ENCODE results near the genes IQSEC3, SLC6A12 and KDM5A.

DNA sequence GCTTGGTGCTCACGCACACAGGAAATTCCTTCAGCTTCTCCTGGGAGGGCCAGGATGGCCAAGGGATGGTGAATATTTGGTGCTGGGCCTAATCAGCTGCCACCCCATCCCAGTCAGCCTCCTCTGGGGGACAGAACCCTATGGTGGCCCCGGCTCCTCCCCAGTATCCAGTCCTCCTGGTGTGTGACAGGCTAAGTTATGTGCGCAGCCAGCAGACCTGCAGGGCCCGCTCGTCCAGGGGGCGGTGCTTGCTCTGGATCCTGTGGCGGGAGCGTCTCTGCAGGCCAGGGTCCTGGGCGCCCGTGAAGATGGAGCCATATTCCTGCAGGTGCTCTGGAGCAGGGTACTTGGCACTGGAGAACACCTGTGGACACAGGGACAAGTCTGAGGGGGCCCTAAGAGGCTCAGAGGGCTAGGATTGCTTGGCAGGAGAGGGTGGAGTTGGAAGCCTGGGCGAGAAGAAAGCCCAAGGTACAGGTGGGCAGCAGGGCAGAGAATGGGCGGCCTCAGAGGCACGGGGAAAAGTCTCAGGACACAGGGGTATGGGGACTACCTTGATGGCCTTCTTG, 48.7 kb upstream of the IQSEC3 start:
- RAMPAGE, long total RNA, result no peak
- RRBS, result no CpG with 5 or more reads among the region's 13 CpGs

GRCh38 chr12:19103-19457, 47.5 kb upstream of the IQSEC3 start:
- RAMPAGE, long total RNA, result no peak
- RRBS, result no CpG with 5 or more reads among the region's 15 CpGs

DNA sequence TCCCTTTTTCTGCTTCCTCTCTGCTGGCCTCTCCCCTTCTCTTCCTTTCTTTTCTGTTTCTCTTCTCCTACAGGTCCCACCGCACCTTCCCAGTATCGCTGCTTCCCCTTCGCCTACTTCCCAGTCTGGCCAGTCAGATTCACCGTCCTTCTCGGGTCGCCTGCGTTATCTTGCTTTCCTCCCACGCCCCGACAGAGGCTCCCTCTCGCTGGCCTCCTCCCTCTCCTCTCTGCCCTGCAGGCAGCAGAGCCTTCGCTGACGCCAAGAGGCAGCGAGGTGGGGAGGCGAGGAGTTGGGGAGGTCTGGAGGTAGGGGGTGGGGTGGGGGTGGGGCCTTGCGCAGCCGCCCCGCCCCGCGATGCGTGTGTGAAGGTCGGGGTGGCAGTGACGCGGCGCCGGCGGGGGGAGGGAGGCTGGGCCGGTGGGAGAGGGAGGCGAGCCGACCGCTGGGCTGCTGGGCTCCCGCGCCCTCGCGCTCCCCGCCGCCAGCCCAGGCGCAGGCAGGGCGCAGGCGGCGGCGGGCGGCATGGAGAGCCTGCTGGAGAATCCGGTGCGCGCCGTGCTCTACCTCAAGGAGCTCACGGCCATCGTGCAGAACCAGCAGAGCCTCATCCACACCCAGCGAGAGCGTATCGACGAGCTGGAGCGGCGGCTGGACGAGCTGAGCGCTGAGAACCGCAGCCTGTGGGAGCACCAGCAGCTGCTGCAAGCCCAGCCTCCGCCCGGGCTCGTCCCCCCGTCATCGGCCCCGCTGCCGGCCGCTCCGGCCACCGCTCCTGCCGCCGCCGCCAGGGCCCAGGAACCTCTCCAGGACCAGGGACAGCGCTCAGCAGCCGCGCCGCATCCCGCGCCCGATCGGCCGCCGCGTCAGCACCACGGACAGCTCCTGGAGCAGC, at the start of gene IQSEC3:
Gene IQSEC3 (plus strand): TSS at position 410 of the 895 bp plus-strand sequence.
- RAMPAGE, long total RNA, result no peak
- RRBS, result no CpG with 5 or more reads among the region's 82 CpGs

GRCh38 chr12:111672-112260, 45.2 kb downstream of the IQSEC3 start:
- RAMPAGE, long total RNA, result no peak
- RRBS, result no CpG with 5 or more reads among the region's 8 CpGs

GRCh38 chr12:172166-172654, 41.7 kb downstream of the SLC6A12 start:
- RAMPAGE, long total RNA, result no peak
- RRBS, result 33% methylated on average over 1 of the region's 10 CpGs

DNA sequence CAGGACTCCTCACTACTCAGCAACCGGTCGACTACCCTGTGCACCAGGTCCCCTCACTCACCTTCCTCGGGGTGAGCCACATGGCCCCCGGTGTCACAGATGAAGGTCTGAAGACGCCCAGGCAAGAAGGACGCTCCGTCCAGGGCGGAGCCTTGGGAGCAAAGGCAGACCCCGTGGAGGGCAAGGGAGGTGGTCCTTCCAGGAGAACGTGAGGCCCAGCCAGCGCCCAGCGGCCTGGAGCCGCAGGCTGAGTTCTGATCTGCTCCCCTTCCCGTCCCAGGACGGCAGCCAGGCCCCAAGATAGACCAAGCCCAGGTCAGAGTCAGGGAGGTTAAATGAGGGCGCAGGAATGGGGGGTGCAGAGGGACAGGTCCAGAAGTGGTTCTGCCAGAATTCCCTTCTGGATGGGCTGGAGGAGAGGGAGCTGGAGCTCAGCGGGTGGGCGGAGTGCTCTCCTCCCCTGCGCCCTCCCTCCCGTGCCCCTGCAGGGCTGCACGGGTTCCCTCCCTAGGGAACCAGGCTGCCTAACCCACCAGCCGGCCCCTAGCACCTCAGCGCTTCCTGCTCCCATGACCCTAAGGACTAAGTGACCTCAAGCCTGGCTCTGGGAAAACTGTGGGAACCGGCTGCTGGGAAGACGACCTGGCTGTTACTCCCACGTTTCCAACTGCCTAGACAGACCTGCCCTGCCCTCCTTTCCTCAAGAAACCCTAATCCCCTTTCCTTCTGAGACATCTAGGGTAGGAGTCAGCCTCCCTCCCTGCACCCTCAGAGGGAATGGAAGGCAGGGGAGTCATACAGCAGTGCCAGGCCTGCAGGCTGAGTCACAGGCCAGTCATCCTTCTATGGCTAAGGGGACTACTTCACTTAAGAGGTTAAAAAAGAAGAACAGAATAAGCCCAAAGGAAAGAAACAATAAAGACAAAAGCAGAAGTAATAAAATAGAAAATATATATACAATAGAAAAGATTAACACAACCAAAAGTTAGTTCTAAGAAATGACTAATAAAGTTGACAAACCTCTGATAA, 31.6 kb downstream of the SLC6A12 start:
- RAMPAGE, long total RNA, result no peak
- RRBS, result 79% methylated on average over 5 of the region's 26 CpGs

GRCh38 chr12:210270-210849, 3.6 kb downstream of the SLC6A12 start:
- RAMPAGE, long total RNA, result no peak
- RRBS, result no CpG with 5 or more reads among the region's 12 CpGs

- RAMPAGE, long total RNA, result no peak
- RRBS, result 10% methylated on average over 2 of the region's 11 CpGs
Observed at GRCh38 chr12:213937-214494, at the start of gene SLC6A12. SLC6A12 (minus strand) TSS chr12:214157.

GRCh38 chr12:237326-237893, 23.5 kb upstream of the SLC6A12 start:
- RAMPAGE, long total RNA, result no peak
- RRBS, result no CpG with 5 or more reads among the region's 6 CpGs

DNA sequence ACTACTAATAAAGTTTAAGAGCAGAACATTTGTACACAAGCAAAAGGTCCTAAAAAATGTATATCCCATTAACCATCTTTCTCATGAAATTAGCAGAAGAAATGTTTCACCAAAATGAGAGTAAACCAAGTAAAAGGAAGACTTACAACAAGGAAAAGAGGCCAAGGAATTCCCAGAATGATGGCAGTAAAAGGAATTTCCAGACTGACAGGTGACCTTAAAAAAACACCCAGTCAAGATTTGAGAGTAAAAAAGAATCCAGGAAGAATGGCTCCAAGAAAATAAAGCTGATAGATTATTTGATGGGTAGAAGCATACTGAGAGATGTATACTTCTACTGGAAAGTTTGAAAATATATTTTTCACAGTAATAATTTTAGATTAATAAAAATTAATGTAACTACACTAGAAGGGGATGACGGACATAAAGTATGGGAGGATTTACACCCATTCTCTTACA, 11.5 kb downstream of the KDM5A start:
- RAMPAGE, long total RNA, result no peak
- RRBS, result no CpG with 5 or more reads among the region's 1 CpG

- RAMPAGE, long total RNA, result start-site peak on the minus strand at chr12:389247-389320, 119 and 129 reads in 2 replicates; start-site peak on the minus strand at chr12:389535-389605, 100 and 58 reads in 2 replicates
- RRBS, result 1% methylated on average over 9 of the region's 50 CpGs
Observed at GRCh38 chr12:389151-389869, at the start of gene KDM5A. KDM5A (minus strand) TSS chr12:389320.

DNA sequence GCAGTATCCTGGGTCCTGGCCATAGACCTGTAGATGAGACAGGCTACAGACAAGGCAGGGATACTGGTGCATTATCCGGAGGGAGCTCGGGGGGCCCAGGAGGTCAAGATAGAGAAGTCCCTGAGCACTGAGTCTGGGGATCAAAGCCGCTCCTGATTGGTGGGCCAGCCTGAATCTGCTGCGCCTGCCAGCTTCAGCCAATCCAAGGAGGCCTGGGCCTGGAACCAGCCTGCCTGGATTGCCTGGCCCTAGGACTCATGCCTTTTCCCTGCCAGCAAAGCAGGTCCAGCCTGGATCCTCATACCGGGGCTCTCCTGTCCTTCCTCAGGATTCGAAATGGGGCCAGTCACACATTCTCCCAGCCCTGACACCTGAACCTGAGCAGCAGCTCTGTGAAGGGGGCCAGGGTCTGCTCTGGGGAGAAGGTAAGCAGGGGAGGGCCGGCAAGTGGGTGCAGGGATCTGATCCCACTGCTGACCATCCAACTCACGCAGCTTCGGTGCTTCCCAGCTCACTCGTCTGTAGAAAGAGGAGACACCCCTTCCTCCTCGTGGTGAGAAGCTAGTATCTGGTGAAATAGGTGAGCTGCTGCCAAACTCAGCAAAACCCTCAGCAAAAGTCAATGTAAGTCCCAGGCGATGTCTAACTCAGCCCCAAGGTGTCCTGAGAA, 81.9 kb downstream of the NINJ2 start:
- RAMPAGE, long total RNA, result no peak
- RRBS, result no CpG with 5 or more reads among the region's 12 CpGs

DNA sequence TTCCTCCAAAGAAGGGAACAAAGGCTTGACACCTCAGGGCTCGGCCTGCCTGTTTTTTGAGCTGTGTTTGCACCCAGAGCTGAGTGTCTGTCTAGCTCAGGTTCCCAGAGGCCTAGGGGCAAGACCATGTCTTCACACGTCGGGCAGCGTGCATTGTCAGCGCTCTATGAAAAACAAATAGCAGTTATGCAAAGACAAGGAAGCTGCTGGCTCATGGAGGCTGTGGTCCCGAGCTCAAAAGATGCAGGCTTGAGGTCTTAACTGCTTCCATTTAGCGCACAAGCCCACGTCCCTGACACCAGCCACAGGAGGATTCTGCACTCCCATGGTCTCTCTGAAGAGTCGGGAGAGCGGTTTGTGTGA, 48.6 kb downstream of the NINJ2 start:
- RAMPAGE, long total RNA, result no peak
- RRBS, result no CpG with 5 or more reads among the region's 10 CpGs

DNA sequence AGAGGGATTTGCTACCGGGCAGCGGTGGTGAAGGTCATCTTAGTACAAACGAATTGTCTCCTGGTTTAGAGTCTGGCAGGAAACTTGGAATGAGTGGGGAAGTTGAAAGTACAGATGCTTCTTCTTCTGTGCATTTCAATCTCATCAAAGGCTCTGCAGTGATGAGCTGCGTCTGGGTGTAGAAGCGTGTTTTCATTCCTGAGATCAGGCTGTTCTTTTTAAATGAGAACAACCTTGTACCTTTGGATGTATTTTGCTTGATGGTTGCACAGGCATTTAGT, 2.1 kb downstream of the WNK1 start:
- RAMPAGE, long total RNA, result no peak
- RRBS, result no CpG with 5 or more reads among the region's 5 CpGs

GRCh38 chr12:829950-830418, 77.6 kb downstream of the WNK1 start:
- RAMPAGE, long total RNA, result no peak
- RRBS, result no CpG with 5 or more reads among the region's 9 CpGs

DNA sequence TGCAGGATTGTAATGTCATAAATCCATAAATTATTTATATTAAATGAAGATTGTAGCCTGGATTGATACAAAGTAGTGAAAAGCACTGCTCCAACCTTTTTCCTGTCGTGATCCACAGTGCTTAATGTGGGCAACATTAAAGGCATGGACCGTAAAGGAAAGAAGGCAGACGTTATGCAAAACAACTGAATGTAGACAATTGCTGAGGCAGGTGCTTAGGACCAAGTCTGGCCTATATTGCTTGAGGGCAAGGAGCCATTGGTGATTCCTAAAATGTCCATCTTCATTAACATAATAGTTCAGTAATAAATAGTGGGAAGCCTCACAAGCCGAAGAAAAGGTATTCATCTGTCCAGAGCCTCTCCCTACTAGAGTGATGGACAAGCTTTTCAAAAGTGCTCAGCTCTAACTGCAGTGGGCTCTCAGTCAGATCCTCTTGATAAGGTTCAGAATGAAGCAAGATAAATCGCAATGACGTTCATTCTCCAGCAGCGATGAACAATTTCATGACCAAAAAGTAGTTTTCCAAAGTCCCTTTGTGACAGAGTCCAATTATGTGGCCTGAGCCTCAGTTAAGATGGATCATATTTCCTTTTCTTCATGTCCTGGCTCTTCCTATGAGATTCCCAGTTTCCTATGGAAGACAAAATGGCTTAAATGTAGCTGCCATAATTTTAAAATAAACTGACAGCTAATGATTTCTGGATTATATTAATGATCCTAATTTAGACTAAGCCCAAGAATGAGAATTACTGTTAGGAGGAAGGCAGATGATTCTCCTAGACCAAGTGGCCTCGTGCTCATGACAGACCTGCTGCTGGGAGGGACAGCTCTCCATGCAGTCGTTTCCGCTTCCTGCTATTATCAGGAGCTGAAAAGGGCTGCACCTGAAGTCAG, 36.4 kb downstream of the RAD52 start:
- RAMPAGE, long total RNA, result no peak
- RRBS, result no CpG with 5 or more reads among the region's 10 CpGs

DNA sequence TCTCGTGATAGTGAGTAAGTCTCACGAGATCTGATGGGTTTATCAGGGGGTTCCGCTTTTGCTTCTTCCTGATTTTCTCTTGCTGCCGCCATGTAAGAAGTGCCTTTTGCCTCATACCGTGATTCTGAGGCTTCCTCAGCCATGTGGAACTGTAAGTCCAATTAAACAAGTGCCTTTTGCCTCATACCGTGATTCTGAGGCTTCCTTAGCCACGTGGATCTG, 89.5 kb downstream of the ERC1 start:
- RAMPAGE, long total RNA, result no peak
- RRBS, result no CpG with 5 or more reads among the region's 7 CpGs

- RAMPAGE, long total RNA, result no peak
- RRBS, result no CpG with 5 or more reads among the region's 1 CpG
Observed at GRCh38 chr12:1183012-1183498, 192.0 kb downstream of the ERC1 start.

DNA sequence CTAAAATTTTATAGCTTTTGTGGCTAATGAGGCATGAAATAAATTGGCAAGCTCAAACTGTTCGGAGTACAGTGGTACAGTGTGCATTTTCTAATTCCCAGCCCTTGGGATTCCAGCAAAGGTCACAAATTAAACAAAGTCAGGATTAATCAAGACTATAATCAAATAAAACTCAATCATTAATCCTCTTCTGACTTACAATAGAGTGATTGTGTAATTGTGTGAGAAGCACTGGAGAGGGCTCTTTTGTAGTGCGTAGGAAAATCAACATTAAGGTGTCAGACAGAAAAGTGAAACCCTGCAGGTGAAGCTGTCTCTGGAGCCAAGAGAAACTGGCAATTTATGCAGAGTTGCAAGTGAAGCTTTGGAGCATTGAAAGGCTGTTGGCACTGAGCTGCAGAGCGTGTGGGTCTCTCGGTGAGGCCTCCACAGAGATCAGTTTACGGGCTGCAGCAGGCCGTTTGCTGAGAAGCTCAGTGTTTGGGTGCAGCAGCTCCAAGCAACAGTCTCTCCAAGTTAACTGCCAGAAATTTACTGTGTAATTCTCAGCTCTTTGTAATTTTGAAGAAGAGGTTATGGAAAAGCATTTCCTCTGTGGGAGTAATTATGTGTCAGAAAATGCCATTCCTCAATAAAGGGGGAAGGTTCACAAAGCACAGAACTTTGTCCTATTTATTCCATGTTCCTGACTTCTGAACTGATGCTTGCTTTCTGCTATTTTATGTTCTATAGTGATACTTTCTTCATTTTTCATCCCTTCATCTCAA, 275.8 kb downstream of the FBXL14 start:
- RAMPAGE, long total RNA, result no peak
- RRBS, result no CpG with 5 or more reads among the region's 6 CpGs

DNA sequence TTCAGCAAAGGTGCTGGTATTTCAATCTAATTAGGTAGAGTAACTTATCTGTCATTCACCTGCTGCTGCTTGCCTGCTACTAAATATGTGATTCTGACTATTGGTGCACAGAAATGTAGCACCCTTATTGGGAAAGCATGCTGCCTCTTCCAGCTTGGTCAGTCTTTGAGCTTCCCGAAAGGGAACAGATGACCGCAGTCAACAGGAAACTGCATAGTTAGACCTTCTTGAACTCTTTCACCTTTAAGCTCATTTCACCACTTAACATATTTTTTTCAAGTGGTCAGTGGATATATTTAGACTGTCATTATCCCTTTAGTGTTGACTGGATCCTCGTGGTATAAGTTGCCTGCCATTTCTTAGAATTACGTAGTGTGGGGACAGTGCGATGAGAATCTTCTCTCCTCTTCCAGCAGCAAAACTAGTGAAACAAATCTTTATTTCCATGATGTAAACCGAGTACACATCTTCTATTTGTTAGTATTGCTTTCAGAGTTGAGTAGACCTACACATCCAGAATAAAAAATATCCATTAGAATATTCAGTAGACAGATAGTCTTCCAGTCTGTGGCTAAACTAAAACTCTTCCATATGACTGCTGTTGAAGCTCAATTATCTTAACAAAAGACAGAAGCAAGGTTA, 224.8 kb downstream of the FBXL14 start:
- RAMPAGE, long total RNA, result no peak
- RRBS, result no CpG with 5 or more reads among the region's 6 CpGs

Measured in kidney epithelial cell (primary cell).